ENCODE measurements around a stretch of chr5.

DNA sequence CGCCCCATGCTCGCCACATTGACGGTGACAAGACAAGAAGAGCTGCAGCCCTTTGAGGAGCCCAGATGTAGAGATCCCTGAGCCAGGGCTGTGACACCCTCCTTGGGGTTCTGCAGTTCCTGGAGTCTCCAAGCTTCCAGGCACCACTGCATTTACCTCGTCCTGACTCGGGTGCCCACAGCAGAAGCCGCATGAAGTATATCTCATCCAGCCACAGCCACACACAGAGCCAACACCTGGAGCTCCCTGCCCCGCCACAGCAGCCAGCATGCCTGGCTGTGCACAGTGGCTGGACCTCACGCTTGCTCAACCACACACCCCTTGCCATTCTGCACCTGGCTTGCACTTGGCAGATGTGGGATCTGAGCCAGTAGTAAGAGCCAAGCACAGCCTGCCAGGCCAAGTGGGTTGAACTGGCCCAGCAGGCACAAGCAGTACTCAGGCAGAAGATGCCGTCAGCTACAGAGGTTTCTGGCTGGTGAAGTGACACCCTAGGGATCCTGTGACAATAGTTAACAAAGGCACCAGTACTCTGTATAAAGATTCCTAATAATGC, 166.2 kb downstream of the RNF180 start:
- RRBS = no CpG with 5 or more reads among the region's 9 CpGs

DNA sequence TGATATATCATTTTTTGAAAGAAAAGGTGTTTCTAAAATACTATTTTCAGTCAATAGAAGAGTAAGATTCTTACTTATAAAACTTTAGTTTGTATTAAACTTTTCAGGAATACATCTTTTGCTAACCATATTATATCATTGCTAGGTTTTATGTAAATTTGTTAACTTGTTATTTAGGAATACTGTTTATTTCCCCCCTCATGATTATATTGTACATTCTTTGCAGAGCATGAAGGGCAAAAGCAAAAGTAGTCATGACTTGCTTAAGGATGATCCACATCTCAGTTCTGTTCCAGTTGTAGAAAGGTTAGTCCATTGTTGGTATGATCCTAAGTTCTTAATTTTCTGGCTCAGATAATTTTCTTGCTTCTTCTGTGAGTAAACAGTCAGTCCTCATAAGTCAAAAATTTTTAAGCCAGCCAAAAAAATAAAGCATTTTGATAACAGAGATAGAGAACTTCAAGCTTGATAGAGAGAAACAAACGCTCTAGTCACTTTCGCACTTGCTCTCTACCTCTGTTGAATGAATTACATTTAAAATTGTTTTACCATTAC, 31.4 kb downstream of the CWC27 start:
- RRBS = no CpG with 5 or more reads among the region's 2 CpGs

- RRBS = no CpG with 5 or more reads among the region's 7 CpGs
These were observed 78.7 kb downstream of the ERBIN start for GRCh38 chr5:66004756-66005827.

DNA sequence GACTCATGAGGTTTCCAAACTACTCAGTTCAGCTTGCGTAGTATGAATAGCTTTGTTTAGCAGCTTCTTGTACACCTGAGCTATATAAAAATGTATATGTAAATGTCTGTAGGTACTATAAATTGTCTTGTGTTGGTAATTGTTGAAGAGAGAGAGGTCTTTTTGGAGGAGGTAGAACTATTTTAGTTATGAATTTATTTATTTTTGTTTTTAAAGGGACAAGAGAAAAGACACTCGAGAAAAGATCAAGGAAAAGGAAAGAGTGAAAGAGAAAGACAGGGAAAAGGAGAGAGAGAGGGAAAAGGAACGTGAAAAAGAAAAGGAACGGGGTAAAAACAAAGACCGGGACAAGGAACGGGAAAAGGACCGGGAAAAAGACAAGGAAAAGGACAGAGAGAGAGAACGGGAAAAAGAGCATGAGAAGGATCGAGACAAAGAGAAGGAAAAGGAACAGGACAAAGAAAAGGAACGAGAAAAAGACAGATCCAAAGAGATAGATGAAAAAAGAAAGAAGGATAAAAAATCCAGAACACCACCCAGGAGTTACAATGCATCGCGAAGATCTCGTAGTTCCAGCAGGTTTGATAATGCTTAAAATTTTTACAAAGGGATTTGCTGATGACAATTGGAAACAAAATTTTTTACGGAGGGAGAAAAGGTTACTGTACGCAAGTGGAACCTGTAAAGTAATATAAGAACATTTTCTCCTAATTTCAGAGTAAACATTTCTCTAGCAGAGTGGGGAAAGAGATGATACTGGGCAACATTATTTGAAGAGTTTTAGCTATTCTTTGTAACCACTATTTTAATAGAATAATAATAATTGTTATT, 26.5 kb downstream of the SREK1 start:
- RRBS = no CpG with 5 or more reads among the region's 15 CpGs

- RRBS = no CpG with 5 or more reads among the region's 4 CpGs
These were observed 27.2 kb downstream of the SREK1 start for GRCh38 chr5:66171200-66171869.

DNA sequence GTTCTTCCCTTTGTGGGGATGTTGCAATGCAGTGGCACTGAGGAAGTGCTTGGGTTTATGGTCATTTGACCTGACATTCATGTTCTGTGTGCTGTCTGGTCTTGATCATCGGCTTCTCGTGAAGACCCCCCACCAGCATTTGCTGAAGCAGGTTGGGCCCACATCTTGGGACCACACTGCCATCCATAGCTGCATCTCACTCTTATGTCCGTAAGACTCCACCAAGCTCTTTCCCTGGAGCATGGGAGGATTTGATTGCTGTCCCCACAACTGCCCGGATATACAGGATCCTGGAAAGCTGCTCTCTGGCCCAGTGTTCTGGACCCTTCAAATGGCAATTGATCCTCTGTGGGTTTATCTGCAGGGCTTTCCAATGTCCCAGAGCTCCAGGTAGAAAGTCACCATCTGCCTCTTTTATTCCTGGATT, 214.5 kb downstream of the SREK1 start:
- RRBS = no CpG with 5 or more reads among the region's 4 CpGs

DNA sequence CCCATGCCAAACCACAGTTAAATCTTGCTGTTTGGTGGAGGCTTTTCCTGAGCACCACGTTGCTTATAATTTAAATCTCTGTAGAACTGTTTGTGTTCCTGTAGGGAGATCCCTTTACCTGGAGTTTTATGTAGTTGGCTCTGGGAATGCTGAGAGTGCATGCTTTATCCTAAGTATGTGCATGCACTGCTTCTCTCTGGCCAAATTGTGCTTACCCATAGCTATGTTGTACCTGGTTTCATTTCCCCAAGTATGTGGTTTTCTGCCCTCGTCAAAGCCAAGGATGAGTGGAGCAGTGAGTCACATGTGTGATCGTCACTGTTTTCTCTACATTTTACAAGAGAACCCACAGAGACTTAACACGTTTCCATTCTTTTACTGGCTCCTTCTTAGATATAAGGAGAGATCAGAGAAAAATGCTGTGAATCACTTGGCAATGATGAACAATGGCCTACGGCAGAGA, 42.0 kb upstream of the MAST4 start:
- RRBS = no CpG with 5 or more reads among the region's 5 CpGs

DNA sequence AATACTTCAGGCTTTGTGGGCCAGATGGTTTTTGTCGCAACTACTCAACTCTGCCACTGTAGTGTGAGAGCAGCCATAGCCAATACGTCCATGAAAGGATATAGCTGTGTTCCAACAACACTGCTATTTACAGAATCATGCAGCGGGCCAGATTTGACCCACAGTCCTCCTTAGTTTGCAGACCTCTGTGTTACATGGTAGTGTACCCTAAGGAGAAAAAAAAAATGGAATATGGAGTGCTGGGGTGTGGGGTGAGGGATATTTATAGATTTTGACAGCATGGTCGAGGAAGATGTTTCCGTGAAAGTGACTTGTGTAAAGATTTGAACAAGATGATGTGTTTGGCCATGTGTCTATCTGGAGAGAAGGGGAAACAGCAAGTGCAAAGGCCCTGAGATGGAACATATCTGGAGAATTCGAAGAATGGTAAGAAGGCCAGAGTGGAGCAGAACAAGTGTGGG, 25.7 kb downstream of the MAST4 start:
- RRBS = no CpG with 5 or more reads among the region's 6 CpGs

GRCh38 chr5:66828105-66829368, 232.3 kb downstream of the MAST4 start:
- RRBS = 0% methylated on average over 2 of the region's 26 CpGs

GRCh38 chr5:67003755-67004433, 192.7 kb downstream of the CD180 start:
- RRBS = 2% methylated on average over 20 of the region's 45 CpGs

DNA sequence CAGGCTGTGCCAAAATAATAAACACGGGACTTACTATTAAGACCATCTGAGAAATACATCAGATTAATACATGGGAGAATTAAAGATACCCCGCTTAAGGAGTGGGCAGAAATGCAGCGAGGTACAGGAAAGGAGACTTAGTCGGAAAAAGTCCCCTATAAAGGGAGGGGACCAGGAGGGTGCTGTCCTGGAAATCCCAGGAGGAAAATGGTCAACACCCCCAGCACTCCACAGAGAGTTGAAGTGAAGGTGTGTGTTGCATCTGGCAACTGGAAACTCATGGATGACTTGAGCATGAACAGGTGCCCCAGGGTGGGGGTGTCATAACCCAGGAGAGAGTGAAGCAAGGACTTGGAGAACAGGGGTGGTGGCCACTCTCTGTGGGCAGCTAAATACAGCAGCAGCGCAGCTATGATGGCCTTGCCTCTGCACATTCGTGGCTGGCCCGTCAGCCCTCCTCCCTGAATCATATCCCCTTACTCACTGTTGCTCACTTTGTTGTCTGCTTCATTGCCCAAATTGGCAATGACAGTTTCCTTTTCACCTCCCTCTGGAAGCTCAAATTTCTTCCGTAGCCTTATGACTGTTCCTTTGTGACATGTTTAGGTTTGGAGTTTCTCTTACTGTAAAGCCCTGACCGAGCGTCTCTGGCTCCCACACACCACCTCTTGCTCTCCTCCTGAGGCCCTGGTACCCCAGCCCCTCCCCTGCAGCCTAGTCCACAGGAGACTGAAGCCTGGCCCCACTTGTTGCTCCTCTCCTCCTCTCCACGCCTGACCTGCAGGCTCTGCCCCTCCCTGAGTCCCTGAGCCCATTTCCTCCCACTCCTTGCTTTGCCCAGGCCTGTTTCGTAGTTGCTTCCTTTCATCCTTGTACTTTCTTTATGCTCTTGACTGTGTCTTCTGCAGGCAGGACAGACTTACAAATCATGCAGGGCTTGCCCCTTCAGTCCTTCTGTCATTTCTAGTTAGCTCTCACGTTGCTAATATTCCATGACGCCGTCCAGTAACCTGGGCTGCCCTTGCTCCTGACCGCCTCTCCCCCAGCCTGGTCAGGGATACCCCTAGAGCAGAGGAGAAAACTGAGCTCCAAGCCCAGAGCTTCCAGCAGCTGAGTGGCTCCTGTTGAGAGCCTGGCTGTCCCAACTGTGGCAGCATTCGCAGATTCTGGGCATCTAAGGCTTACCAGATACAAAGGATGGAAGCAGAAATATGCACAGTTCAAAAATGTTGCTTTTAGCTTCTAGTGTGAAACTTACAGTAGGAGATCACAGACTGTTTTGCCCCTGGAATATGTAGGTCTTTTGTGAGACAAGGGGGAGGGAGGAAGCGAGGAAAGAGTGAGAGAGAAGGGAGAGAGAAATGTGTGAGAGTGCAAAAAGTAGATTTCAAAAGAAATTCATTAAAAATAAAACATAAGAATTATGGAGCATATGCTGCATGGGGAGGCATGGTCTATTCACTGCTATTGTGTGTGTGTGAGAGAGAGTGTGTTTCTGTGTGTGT, 185.5 kb downstream of the CD180 start:
- RRBS = no CpG with 5 or more reads among the region's 18 CpGs

DNA sequence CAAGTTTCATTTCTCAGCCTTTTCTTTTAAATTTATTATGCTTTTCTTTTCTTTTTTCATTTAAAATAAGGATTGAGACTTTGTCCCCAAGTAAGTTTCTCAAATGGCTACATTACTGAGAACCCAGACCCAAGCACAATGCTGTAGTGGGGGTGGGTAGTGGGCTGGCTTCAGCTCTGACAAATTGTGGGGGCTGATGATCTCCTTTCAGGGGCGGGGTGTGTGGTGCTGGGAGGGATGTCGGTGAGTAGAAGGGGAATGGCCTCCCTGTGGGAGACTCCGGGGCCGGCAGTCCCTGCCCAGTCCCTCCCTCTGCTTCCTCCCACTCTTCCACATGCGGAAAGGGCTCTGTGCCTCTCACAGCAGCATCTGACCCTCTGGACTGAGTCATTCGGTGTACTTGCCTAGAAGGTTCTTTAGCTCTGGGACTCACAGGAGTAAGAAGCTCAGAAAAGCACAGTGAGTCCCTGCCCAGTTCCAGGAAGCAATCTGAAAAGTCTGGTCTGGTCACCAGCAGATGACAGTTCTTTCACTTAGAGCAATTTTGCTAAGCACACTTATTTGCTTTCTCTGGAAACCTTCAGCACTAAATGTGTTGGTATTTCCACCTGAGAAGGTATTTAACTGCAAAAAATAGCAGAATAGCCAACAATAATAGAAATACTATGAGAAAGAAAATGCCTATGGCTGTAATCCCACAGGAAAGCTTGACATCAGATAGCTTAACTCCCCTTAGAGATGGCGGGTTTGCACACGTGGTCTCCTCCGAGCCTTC, 14.1 kb downstream of the CD180 start:
- RRBS = no CpG with 5 or more reads among the region's 9 CpGs

DNA sequence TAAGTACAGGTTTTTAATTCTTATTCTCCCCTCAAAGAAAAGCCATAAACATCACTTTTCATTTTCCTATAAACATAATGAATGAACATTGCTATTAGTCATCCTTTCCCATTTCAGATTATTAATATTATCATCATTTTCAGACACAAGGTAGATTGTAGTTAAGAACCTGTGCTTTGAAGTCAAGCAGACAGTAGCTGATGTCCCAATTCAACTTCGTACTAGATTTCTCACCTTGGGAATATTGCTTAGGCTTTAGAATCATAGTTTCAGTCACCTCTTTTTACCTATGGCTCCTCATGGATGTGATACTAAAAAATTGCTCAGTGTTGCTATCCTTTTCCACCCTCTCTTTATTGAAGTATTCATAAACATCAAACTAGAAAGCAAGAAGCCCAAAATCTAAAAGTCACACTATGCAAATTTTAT, 449.5 kb upstream of the CD180 start:
- RRBS = no CpG with 5 or more reads among the region's 1 CpG

- RRBS = no CpG with 5 or more reads among the region's 5 CpGs
These were observed 415.9 kb upstream of the PIK3R1 start for GRCh38 chr5:67799693-67800105.

GRCh38 chr5:67972013-67972574, 243.5 kb upstream of the PIK3R1 start:
- RRBS = no CpG with 5 or more reads among the region's 4 CpGs

GRCh38 chr5:68041450-68041841, 174.1 kb upstream of the PIK3R1 start:
- RRBS = no CpG with 5 or more reads among the region's 5 CpGs

GRCh38 chr5:68250056-68250599, 34.6 kb downstream of the PIK3R1 start:
- RRBS = no CpG with 5 or more reads among the region's 9 CpGs

GRCh38 chr5:68287623-68287933, 72.0 kb downstream of the PIK3R1 start:
- RRBS = no CpG with 5 or more reads among the region's 8 CpGs

GRCh38 chr5:68294779-68295619, 79.4 kb downstream of the PIK3R1 start:
- RRBS = no CpG with 5 or more reads among the region's 13 CpGs